A549 (cell line): ENCODE results near the gene SBF2.

DNA sequence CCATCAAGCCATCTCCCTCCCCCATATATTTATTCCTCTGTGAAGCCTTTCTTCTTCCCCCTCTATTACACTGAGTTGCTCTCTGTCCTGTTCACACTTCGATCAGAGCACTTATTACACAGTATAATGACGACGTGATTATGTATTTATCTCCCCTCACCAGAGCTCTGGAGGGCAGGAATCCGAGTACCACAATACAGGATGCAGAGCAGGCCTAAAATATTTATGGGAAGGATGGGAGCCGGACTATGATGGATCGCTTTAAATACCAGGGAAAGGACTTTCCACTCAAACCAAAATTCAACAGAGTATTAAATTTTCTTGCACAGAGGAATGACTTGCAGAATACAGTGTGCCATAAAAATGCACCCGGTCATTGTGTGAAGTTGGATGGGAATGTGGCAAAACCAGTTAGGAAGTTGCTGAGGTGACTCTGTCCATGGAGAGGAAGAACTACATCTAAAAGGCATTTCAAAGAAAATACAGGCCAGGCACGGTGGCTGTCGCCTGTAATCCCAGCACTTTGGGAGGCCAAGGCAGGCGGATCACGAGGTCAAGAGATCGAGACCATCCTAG lies 21.3 kb upstream of the IPO7 start:
- PRO-cap, result no peak
CAGE:
- cytosol, long polyA plus RNA, result no peak
- long polyA plus RNA, result no peak
- nucleus, long polyA plus RNA, result no peak

DNA sequence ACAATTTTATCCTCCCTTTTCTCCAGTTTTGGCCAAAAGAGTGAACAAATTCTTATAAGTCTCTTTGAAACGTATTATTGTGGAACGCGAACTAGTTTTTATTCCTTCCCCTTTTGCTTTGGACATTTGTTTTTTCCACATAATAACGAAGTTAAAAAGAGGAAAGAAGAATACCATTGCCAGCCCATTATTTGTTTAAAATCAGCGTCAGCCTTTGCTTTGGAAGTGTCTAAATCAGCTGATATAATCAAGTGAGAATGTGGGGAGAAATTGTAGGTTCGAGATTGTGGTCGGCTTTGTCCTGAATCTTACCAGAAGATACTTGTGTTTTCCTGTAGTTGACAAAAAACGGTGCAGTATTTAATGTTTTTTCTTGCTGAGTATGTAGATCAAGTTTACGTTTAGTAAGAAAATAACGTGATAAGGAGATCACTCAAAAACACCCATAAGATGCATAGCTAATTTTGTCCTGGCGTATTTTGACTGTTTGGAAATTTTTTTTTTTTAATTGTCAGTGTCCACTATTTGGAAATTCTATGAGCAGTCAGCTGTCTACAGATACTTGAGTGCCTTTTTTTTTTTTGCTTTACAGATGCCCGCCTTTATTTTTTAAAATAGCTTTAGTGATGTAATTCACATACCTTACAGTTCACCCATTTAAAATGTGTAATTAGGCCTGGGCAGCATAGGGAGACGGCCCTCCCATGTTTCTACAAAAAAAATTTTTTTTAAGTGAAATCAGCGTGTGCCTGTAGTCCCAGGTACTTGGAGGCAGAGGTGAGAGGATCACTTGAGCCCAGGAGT lies 1.1 kb downstream of the ZNF143 start:
- PRO-cap, result no peak
CAGE:
- cytosol, long polyA plus RNA, result no peak
- long polyA plus RNA, result no peak
- nucleus, long polyA plus RNA, result no peak

GRCh38 chr11:9576978-9578059 lies 3.8 kb downstream of the WEE1 start:
- PRO-cap, result no peak
CAGE:
- cytosol, long polyA plus RNA, result no peak
- long polyA plus RNA, result no peak
- nucleus, long polyA plus RNA, result no peak

- PRO-cap, result no peak
CAGE:
- cytosol, long polyA plus RNA, result no peak
- long polyA plus RNA, result no peak
- nucleus, long polyA plus RNA, result no peak
Measured at GRCh38 chr11:9581187-9581821, 7.8 kb downstream of the WEE1 start.

DNA sequence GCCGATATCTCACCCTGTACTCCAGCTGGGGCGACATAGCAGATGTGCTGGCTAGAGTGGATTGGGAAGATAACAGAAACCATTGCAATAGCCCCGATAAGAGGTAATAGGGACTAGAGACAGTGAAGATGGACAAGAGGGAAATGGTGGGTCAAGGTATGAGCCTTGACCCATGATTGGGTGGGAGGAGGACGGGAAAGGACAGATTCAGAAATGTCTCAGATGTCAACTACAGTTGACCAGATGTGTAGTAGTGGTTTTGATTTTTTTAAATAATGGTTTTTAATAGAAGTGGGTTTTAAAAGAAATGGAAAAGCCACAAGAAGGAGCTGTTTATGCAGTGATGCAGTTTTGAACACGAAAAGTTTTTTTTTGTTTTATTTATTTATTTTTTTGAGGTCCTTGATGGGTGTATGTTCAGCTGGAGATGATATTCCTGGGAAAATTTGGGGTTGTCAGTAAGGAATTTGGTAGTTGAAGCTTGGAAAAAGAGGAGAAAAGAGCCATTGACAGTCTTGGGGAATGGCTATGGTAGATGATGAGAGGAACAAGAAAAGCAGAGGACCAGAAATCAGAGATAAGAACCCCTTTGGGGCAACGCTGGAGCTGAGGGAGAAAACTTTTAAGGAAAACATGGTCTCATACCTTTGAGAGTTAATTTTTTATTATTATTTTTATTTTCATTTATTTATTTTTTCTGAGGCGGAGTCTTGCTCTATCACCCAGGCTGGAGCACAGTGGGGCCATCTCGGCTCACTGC lies 6.4 kb downstream of the SWAP70 start:
- PRO-cap, result no peak
CAGE:
- cytosol, long polyA plus RNA, result no peak
- long polyA plus RNA, result no peak
- nucleus, long polyA plus RNA, result start-site peak on the plus strand centred at position 191 of the sequence, 17 bp wide, 18 and 44 reads in 2 replicates

GRCh38 chr11:9719736-9720773 lies 56.2 kb downstream of the SWAP70 start:
- PRO-cap, result no peak
CAGE:
- cytosol, long polyA plus RNA, result no peak
- long polyA plus RNA, result no peak
- nucleus, long polyA plus RNA, result no peak

DNA sequence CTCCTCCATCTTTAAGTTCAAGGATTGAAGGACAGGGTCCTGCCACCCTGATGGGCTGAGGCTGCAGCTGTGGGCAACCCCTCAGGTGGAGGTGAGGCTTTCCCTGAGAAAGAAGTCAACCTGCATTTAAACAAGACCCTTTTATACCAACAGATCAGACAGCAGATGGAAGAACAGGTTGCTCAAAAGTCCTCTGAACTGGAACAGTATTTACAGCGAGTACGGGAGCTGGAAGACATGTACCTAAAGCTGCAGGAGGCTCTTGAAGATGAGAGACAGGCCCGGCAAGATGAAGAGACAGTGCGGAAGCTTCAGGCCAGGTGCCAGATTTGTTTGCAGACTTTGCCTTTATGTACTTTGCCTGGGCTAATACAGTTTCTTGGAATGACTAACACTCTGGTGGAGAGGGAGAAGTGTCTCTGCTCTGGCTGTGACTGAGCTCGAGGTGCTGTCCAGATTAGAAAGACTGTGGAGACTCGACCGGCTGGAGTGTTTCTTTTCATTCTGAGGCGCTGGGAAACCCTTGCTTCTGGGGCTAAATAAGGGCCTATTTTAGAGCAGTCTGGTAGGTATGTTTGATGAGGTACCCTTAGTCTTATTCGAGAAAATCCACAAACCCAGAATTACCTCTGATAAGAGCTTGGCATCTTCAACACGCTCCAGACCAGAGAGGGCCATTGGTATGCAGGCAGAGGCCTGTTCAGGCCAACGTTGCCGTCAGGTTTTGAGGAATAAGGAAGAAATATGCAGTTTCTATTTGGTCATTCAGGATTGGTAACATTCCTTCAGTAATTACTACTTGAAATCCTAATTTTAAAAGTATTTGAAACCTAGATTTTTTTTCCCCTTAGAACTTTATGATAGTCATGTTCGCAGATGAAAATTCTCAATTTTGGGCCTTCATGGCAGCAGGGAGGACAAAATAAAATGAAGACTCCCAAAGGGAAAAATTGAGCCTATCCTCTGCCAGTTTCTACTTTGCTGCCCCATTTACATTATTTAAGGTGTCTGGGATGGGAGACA lies 76.5 kb downstream of the SWAP70 start:
- PRO-cap, result no peak
CAGE:
- cytosol, long polyA plus RNA, result no peak
- long polyA plus RNA, result no peak
- nucleus, long polyA plus RNA, result no peak

DNA sequence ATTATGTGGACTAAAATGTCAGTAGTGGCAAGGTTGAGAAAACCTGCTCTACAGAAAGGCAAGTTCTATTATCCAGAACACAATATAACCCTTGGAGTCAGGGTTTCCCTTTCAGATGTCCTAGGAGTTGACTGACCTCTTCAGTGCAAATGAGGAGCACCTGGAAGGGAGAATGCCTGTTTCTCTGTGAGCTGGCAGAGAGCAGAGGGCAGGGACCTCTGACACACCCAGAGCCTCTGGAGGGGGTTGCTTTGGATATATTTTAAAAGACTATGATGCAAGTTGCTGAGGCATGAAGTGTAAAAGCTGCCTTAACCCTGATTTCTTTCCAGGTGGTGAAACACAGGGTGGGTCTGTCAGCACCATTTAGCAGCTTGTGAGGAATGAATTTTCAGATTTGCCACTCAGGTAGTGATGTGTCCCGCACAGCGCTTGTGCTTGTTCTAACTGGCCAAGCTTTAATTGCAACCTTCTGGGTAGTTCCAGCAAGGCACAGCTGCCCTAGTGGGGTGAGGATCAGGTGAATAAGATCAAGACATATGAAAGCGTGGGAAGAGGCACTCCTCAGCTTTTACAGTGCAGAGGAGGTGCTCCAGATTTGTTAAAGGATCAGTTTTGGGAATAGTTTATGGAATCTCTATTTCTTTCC lies 90.1 kb downstream of the SWAP70 start:
- PRO-cap, result no peak
CAGE:
- cytosol, long polyA plus RNA, result no peak
- long polyA plus RNA, result no peak
- nucleus, long polyA plus RNA, result no peak

GRCh38 chr11:9755285-9756108 lies 91.6 kb downstream of the SWAP70 start:
- PRO-cap, result no peak
CAGE:
- cytosol, long polyA plus RNA, result no peak
- long polyA plus RNA, result no peak
- nucleus, long polyA plus RNA, result no peak

- PRO-cap, result no peak
CAGE:
- cytosol, long polyA plus RNA, result no peak
- long polyA plus RNA, result no peak
- nucleus, long polyA plus RNA, result no peak
Measured at GRCh38 chr11:10118143-10118566, 175.9 kb downstream of the SBF2 start.

- PRO-cap, result no peak
CAGE:
- cytosol, long polyA plus RNA, result no peak
- long polyA plus RNA, result no peak
- nucleus, long polyA plus RNA, result no peak
Measured at GRCh38 chr11:10118743-10119173, 175.3 kb downstream of the SBF2 start.

DNA sequence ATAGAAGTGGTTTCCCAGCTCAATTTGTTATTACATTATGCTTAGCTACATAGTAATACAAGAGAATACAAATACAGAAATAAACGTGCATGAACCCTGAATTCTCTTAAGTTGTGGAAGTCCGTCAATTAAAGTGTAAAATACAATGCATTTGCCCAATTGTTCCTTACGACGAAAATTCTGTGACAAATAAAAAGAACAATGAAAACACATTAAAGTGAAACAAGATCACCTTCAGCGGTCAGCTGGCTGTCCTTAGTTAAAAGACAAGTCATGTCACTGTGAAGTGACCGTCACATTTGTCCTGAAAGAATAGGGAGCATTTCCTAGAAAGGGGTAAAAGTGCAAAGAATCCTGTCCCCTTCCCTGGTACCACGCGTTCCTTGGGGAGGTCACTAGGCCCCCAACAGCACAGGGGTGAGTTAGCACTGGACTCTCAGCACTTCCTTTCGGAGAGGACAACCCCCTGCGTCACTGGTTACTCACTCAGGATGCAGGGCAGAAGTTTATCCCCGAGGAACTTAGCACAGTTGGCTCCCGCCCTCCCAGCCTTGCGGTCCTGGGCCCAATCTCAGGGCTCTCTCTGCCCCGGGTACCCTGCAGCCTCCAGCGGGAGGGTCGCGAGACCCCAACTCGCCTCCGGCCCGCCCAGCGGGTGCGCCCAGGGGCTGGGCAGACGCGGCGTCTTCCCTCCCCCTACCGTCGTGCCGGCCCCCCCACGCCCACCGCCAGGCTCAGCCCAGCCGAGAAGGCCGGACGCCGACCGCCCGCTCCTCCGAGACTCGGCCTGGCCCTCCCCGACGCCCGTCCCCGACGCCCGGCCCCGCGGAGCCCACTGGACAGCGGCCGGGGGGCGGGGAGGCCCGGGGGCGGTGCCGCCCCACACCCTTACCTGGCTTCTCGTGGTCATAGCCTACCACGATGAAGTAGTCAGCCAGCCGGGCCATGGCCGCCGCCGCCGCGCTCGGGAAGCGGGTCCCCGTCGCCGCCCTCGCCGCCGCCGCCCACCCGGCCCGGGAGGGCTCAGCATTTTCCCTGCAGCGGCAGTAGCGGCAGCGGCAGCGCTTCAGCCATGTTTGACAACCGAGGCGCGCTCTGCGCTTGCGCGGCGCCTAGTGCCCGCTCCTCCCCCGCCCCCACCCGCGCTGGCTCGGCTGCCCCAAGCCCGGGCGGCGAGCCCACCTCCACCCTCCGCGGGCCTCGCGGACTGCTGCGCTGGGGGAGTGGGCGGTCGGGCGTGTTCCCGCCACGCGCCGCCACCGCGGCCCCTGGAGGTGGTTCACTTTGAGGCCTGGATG lies at the start of gene SBF2:
Gene SBF2, minus strand, starts transcription at position 1,097 of the 1,298 bp plus-strand sequence.
- PRO-cap, result bidirectional peak, plus-strand start at position 929 of the sequence, minus-strand start at position 807 of the sequence
CAGE:
- cytosol, long polyA plus RNA, result no peak
- long polyA plus RNA, result no peak
- nucleus, long polyA plus RNA, result no peak

- PRO-cap, result no peak
CAGE:
- cytosol, long polyA plus RNA, result no peak
- long polyA plus RNA, result no peak
- nucleus, long polyA plus RNA, result no peak
Measured at GRCh38 chr11:10318485-10318955, 13.6 kb downstream of the ADM start.

DNA sequence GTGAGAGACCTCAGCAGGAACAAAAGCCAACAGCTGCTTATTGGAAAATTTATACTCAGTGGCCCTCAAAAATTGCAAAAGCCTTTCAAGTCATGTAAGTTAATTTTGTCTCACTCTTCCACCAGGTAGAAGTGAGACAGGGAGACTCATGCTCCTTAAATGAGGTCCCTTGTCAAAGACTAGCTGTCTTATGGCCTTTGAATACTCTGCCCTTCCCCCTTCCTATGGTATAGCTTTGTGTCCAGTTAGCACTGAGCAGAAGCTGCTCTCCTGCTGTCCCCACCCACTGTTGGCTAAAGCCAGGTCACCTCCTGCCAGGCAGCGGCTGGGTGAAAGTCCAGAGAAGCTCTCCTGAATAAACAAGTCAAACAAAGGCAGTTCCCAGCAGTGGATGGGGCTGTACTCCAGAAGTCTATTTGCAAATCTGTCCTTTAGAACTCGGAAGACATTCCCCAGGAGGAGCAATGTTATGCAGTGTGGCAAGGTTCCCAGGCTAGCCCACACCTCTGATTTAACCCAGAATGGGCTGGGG lies 21.5 kb downstream of the ADM start:
- PRO-cap, result no peak
CAGE:
- cytosol, long polyA plus RNA, result no peak
- long polyA plus RNA, result no peak
- nucleus, long polyA plus RNA, result no peak

GRCh38 chr11:10388453-10388963 lies 66.6 kb upstream of the AMPD3 start:
- PRO-cap, result no peak
CAGE:
- cytosol, long polyA plus RNA, result no peak
- long polyA plus RNA, result no peak
- nucleus, long polyA plus RNA, result no peak

- PRO-cap, result no peak
CAGE:
- cytosol, long polyA plus RNA, result no peak
- long polyA plus RNA, result no peak
- nucleus, long polyA plus RNA, result no peak
Measured at GRCh38 chr11:10408902-10409712, 46.0 kb upstream of the AMPD3 start.

DNA sequence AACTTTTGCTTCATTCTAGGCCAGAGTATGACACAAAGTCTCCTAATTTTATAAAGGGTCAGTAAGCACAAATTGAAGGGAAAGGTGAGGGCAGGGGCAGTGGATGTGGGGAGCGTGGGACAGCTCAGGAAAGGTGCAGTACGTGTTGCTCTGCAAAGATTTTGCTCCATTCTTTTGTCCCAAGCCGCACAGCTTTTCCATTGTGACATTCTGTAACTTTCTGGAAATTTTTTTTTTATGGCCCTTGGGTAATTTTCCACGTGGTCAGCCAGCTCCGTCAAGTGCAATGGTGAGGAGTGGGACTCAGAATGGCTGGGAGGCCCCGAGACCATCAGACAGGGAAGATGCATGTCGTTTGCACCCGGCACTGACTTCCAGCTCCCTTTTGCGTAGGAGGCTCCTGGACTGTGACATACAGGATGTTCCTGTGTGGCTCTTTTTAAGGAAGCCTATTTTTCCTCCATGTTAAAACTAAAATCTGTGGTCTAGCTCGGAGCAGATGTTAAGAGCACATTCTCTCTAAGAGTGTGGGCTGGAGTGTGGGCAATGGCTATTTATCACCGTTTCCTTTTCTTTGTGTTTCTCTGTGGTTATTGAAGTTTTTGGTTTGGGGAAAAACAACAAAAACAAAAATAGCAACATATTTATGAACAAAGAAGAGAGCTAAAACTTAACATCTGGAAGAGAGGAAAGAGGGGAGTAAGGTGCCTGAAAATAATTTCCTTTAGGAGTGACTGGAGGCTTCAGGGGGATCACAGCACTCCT lies 41.0 kb upstream of the AMPD3 start:
- PRO-cap, result no peak
CAGE:
- cytosol, long polyA plus RNA, result no peak
- long polyA plus RNA, result no peak
- nucleus, long polyA plus RNA, result no peak

DNA sequence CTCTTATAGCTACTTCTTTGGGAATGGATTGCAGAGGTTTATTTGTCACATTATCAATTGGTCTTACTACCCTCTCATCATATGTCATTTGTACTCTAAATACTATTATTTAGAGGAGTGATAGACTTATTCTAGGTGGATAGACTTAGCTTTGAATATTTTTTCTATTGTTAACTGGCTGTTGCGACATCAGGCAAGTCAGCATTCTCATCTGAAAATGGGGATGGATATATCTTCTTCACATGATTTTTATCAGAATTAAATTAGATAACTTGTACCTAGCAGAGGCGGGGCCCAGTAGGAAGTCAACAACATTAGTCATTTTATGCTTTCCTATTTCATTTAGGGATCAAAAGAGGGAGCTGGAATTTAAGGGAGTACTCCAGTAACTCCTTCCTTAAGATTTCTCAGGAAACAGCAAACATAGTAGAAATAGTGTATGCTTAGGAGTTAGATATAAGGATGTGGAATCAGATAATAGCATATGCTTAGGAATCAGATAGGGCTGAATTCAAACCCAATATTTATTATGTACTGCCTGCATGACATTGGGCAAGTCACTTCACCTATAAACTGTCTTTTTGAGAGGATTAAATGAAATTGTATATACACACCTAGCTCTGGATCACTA lies 1.8 kb downstream of the LYVE1 start:
- PRO-cap, result no peak
CAGE:
- cytosol, long polyA plus RNA, result no peak
- long polyA plus RNA, result no peak
- nucleus, long polyA plus RNA, result no peak

- PRO-cap, result no peak
CAGE:
- cytosol, long polyA plus RNA, result no peak
- long polyA plus RNA, result no peak
- nucleus, long polyA plus RNA, result no peak
Measured at GRCh38 chr11:10654302-10654700, 39.3 kb downstream of the IRAG1 start.

DNA sequence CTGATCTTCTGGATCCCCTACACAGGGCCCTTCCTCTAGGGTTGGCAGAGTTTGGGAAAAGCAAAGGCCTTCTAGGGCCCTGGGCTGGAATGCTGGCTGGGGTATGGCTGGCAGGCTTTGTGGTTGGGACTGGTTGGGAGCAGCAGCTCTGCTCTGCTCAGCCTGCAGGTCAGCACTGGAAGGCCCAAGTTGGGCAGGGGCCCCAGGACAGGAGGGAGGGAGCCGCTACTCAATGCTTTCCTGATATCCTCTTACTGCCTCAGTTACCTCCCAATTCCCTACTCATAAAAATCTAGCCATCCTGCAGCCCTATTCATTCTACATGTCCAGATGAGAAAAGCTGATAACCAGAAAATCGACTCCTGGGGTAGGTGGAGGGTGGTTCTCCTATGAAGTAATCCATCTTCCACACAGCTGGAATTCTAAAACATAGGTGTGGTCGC lies 26.3 kb downstream of the IRAG1 start:
- PRO-cap, result no peak
CAGE:
- cytosol, long polyA plus RNA, result no peak
- long polyA plus RNA, result no peak
- nucleus, long polyA plus RNA, result no peak